Neural crest cell (in vitro differentiated cells): ENCODE measurements around a stretch of chr1.

DNA sequence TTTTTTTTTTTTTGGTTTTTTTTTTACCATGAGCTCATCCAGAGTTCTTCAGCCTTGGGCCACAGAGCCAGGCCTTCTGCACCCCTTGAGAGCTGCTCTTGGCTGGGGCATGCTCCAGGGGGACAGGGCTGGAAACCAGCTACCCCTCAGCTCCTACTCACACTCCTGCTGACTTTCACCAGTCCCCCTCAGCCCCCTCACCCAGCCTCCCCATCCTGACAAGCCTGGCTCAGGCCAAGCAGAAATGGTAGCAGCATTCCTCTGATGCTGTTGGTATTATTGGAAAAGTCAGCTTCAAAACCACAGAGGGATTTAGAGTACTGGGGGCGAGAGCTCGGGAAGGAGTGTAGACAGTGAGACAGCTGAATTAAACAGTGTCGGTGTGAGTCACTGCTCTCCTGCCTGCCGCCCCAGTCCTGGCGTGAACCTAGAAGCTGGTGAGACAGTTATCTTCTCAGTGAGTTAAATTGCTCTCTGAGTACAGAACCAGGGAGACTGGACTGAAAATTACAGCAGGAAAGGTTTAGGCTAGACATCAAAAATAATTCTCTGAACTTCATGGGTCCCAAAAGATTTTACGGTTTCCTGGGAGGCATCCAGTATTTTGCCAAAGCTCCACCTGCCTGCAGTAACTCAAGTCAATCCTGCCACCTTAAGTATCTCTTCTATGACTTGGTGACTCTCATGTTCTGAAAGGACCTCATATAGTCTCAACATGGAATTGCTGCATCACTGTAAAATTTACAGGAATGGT, 63.9 kb downstream of the NAV1 start:
- PRO-cap, result no peak

GRCh38 chr1:201656148-201656511, 117.2 kb downstream of the NAV1 start:
- PRO-cap, result no peak

DNA sequence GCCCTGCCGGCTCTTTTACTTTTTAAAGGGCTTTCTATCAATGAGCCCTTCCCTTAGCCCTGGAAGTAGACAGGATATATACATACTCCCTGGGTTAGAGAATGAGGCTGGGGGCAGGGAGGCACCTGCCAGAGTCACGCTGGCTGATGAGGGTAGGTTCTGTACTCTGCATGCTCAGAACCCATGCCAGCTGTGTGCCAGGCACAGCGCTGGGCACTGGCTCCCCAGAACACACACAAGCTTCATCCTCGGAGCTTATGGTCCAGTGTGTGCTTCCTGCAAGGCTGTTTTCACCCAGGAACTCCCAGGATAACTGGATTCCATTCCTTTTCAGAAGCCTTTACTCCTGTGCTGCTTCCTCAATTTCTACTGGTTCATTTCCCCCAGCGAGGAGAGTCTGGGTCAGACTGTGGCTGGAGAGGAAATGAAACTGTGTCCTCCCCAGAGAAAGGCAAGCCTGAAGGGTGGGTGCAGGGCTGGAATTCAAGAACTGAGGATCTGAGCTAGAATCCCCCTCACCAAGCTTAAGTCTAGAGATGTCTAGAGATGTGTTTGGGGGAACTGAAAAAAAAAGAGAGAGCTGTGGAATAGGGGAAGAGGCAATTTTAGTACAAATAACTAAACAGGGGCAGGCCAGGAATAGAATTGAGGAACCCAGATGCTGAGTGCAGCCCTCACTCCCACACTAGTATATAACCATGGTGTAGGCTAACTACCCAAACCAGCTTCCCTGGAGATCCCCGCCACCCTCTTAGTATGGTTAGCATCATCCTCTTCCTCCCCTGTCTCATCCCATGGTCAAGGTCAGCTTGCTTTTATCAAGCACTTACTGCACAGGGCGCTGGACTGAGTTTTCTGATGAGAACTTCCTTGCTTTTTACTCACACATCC, 113.3 kb upstream of the IPO9 start:
- PRO-cap, result no peak

DNA sequence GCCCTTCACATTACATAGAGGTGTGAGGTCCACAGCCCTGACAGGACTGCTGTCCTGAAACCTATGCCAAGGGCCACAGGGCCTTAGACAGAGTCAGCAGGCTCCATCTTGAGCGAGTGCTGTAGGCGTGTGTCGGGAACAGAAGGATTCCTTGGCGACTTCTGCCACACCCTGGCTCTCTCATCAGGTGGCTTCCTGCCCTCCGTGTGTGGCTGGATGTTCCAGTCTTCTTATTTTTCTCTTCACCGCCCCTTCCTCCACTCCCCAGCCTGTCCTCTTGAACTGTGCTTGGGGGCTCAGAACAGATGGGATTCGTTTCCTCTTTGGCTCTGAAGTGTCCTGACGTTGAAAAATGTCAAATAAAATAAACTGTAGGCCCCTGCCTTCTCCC, 104.4 kb upstream of the IPO9 start:
- PRO-cap, result no peak

- PRO-cap, result no peak
Measured at GRCh38 chr1:201740488-201740870, 88.5 kb upstream of the IPO9 start.

GRCh38 chr1:201884258-201885096, 4.2 kb upstream of the SHISA4 start:
- PRO-cap, result no peak

DNA sequence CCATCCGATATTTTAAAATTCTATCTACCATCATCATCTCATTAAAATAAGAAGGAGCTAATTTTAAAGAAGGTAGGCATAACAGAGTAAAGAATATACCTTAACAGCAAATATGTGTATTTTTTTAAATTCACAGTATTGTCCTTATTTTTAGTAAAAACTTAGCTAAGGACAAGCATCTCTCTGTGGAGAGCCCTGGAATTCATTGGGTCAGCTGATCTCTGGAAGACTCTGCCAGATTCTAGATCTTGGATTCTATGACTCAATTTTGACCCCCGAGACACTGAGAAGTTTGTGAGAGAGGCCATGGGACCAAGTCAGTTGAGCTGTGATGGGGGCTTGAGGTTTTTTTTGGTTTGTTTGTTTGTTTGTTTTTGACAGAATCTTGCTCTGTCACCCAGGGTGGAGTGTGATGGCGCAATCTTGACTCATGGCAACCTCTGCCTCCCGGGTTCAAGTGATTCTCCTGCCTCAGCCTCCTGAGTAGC, 13.4 kb downstream of the SHISA4 start:
- PRO-cap, result no peak

- PRO-cap, result no peak
Measured at GRCh38 chr1:201914403-201915277, 25.9 kb downstream of the SHISA4 start.

DNA sequence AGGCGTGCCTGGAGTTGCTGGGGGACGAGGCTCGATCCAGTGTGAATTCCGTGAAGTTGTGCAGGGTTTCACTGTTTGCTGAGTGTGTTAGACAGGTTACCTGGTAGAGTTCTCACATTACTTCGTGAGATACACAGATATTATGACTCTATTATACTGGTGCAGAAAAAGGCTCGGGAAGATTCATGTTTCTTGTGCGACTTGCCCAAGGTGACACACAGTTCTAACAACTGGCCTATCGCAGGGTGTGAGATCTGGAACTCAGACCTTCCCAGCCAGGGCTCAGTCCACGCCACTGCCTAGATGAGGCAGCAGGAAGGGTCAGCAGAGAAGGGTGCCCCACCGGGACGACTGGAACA, 395 bp upstream of the RNPEP start:
- PRO-cap, result no peak

GRCh38 chr1:202017695-202018359, 7.4 kb downstream of the ELF3 start:
- PRO-cap, result no peak

GRCh38 chr1:202018360-202019389, 8.3 kb downstream of the ELF3 start:
- PRO-cap, result no peak

GRCh38 chr1:202048977-202049524, 38.7 kb downstream of the ELF3 start:
- PRO-cap, result no peak

GRCh38 chr1:202105431-202106156, 17.1 kb upstream of the GPR37L1 start:
- PRO-cap, result bidirectional peak, plus-strand start at chr1:202105990, minus-strand start at chr1:202105894

GRCh38 chr1:202128704-202128944, 5.9 kb downstream of the GPR37L1 start:
- PRO-cap, result no peak

- PRO-cap, result no peak
Measured at GRCh38 chr1:202142866-202143386, 1.6 kb downstream of the ARL8A start.

DNA sequence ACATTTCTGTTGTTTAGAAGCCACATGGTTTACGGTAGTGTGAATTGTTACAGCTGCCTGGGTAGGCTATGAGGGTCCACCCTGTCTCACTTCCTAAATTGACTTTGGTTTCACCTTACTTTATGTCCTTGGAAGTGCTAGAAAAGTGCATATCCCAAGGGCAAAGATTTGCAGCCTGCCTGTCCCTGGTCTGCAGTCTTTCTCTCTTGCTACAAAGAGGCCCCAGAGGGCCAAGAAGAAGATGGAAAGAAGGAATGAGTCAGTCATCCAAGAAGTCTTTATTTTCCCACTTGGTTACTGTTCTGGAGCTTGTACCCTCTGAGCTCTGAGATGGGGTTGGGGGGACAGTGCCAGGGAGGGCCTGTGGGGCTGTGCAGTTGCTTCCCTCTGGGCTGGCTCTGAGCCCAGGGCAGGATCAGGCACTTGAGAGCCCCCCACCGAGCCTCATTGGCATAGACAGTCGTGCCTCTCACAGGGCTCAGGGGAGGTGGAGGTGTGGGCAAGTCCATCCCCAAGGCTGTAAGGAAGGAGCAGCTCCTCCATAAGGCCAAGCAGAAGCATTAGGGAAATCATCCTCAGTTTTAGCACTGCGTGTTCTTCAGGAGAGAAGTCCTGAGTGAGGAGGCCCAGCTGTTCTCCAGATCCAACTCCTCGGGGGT, 2.3 kb upstream of the ARL8A start:
- PRO-cap, result no peak

DNA sequence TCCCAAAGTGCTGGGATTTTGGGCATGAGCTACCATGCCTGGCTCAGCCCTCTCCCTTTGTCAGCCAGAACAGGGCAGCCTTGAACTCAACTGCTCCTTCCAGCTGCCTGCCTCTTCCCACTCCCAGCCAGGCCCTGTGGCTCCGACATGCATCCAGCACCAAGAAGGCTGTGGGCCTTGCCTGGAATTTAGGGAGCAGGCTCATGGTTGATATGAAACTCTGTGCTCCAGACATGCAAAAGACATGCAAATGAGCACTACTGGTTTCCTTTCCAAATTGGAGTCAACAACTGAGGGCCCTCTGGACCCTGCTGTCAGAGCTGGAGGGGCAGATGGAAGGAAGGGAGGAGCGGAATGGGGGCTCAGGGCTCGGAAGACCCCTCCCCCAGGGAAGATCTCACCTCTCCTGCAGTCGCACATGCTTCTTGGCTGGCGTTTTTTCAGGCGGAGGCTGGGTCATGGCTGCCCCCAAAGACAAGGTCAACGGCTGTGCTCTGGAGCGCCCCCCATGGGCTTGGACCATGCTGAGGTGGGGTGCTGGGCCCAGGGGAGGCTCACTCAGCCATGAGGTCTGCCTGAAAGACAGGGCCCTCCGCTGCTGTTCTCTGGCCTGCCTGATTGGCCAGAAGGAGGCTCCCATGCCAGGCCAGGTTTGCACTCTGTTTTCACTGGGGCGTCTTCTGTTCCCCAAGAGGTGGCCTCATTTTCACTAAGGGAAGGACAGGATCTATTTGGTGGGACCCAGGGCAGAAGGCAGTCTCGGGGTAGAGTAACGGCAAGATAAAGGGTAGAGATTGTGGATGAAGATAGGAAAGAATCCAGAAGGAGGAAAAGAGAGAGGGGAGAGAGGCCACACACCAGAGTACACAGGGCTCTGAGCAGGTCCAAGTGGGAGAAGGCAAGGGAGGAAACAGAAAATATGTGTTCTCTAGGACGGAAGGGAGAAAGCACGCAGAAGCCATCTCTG, 1.2 kb downstream of the PTPN7 start:
- PRO-cap, result no peak

- PRO-cap, result no peak
Measured at GRCh38 chr1:202462455-202462614, 113.8 kb downstream of the PPP1R12B start.

DNA sequence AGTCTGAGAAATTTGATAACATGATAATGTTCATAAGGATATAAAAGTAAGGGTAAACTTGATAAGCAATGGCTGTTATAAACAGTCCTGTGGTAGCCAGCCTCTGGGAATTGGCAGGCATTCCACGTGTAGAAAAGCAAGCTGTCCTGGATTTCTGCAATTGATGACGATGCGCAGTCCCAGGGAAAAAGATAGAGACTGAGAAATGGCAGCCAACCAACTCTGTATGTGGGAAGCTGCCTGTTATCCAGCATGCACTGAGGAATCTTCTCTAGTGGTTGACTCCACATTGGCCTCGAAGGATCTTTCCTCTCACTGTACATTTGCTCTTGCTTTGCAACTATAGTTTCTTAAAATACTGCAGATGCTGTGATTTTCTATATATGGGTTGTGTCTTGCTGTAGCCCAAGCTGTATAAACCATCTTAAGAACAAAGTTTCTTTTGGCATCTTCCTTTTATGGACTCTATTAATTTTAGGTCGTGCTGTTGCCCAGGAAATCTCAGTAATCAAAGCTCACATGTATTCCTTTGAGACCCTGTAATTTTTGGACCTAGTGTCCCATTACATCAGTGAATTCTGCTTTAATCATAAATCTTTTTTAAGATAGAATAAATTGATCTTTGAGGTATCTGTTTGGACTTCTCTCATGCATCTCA, 157.5 kb downstream of the PPP1R12B start:
- PRO-cap, result no peak

- PRO-cap, result no peak
Measured at GRCh38 chr1:202525657-202526741, 177.5 kb downstream of the PPP1R12B start.